Lung (tissue), 4 donors: Measurements from ENCODE around the gene ACE.

- PRO-cap: no peak
- RAMPAGE, long total RNA: no peak
- RRBS: no CpG with 5 or more reads among the region's 7 CpGs
Observed at GRCh38 chr17:62806387-62807158, 1.5 kb downstream of the MARCHF10 start.

GRCh38 chr17:63250955-63251189 is 195.2 kb downstream of the CYB561 start:
- PRO-cap: no peak
- RAMPAGE, long total RNA: no peak
- RRBS: no CpG with 5 or more reads among the region's 2 CpGs

DNA sequence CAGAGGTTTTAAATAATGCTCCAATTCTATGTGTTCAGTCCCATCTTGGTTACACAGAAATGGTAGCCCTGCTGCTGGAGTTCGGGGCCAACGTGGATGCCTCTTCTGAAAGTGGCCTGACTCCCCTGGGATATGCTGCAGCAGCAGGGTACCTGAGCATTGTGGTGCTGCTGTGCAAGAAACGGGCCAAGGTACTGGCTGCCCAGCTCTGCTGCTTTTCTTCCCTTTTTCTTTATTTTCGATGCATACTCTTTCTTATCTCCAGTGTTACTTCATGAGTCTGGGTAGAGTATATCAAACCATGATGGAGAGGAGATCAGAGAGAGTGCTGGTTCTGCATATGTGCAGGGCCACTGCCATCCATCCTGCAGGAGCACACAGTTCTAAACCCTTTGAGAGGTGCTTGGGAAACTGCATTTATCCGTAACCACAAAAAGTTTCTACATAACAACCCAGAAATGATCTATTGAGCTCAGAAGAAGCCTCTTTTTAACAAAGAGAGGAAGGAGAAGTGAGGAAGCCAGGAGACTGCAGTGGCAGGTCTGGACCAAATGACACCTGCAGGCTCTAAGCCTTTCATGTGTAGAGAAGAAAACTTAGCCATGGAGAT is 56.6 kb downstream of the CYB561 start:
- PRO-cap: no peak
- RAMPAGE, long total RNA: no peak
- RRBS: no CpG with 5 or more reads among the region's 5 CpGs

- PRO-cap: no peak
- RAMPAGE, long total RNA: no peak
- RRBS: 77% methylated on average over 9 of the region's 31 CpGs
Observed at GRCh38 chr17:63433602-63434536, 12.2 kb downstream of the CYB561 start.

DNA sequence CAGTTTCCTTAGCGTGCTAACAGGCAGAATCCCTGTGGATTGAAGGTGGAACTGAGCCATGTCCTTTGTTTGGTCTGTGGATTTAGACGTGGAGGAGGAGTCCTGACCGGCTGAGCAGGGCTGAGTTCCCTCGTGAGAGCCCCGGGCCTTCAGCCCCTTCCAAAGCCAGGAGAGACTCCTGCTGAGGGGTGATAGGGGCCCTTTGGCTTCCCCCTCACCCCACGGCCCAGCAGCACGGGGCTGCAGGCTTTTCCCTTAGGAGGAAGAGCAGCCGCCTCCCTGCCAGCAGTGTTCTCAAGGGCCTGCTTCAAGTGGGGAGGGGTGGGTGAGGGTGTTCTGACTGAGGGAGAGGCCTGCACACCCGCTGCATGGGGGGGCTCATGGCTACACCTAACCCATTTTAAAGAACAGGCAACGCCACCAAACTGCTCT is 1.6 kb upstream of the CYB561 start:
- PRO-cap: no peak
- RAMPAGE, long total RNA: no peak
- RRBS: no CpG with 5 or more reads among the region's 10 CpGs

GRCh38 chr17:63476753-63477911 is at the start of gene ACE:
Gene ACE, plus strand, starts transcription at chr17:63477061.
- PRO-cap: bidirectional peak, plus-strand start at chr17:63477061, minus-strand start at chr17:63477000
- RAMPAGE, long total RNA: no peak
- RRBS: 2% methylated on average over 56 of the region's 118 CpGs

- PRO-cap: bidirectional peak, plus-strand start at chr17:63550500, minus-strand start at chr17:63550201
- RAMPAGE, long total RNA: no peak
- RRBS: no CpG with 5 or more reads among the region's 36 CpGs
Observed at GRCh38 chr17:63549633-63550316, 502 bp upstream of the DCAF7 start.

DNA sequence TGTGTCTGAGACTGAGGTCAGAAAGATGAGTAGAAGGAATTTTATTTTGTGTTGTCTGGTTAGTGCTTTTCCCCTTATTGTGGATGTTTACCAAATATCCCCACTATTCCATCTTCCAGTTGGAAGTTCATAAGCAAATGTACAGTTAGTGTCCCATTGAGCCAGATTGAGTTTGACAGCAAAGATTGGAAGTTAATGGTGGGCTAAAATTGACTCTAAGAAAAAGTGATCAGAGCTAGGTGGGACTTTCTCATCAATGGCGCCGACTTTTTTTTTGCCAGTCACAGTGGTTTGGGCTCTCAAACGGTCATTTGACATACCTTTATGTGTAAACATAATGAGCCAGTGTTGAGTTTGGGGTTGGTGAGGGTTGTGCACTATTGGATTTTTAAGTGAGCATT is 23.4 kb upstream of the TACO1 start:
- PRO-cap: no peak
- RAMPAGE, long total RNA: no peak
- RRBS: no CpG with 5 or more reads among the region's 3 CpGs

- PRO-cap: no peak
- RAMPAGE, long total RNA: no peak
- RRBS: no CpG with 5 or more reads among the region's 3 CpGs
Observed at GRCh38 chr17:63610131-63610706, 9.5 kb downstream of the TACO1 start.

DNA sequence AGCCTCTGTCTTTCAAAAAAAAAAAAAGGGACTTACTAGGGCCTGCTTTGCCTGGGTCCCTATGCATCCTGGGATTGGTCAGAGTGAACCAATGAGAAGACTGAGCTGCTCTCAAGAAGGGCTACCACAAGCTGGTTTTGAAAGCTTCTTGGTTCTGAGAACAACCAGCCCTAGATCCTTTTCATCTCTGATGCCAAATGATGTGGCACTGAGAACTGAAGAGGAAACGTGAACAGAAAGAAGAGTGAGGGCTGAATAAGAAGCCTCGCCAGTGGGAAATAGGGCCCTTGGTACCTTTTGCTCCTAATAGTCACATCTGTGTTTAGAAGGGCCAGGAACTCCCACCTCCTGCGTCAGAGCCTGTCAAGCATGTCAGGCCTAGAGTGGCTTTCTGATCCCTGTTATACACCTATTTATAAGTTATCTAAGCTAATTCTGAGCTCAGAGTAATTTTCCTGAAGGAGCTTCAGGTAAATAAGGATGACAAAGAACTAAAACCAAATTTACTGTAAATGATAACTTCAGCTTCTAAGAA is 10.7 kb downstream of the TACO1 start:
- PRO-cap: no peak
- RAMPAGE, long total RNA: no peak
- RRBS: no CpG with 5 or more reads among the region's 3 CpGs

DNA sequence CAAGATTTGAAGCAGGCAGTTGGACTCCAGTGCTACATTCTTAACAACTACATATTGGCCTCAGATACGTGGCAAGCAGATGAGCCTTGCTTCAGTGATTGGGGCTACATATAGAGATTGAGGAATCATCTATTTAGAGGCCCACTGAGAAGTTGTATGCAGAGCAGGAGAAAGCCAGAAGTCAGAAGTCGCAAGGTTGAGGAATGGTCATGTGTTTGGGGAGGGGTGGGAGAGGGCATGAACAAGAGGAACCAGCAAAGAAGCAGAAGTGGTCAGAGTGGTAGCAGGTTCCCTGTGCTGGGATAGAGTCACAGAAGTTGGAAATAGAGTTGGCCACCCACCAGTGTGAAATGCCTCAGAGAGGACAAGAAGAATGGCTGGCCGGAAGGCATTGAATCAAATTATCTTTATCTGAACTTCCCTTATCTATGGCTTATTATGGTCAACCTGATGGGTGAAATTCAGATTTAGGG is 19.4 kb downstream of the MAP3K3 start:
- PRO-cap: no peak
- RAMPAGE, long total RNA: no peak
- RRBS: no CpG with 5 or more reads among the region's 3 CpGs

- PRO-cap: no peak
- RAMPAGE, long total RNA: no peak
- RRBS: no CpG with 5 or more reads among the region's 7 CpGs
Observed at GRCh38 chr17:63681156-63681878, 18.6 kb downstream of the LIMD2 start.

DNA sequence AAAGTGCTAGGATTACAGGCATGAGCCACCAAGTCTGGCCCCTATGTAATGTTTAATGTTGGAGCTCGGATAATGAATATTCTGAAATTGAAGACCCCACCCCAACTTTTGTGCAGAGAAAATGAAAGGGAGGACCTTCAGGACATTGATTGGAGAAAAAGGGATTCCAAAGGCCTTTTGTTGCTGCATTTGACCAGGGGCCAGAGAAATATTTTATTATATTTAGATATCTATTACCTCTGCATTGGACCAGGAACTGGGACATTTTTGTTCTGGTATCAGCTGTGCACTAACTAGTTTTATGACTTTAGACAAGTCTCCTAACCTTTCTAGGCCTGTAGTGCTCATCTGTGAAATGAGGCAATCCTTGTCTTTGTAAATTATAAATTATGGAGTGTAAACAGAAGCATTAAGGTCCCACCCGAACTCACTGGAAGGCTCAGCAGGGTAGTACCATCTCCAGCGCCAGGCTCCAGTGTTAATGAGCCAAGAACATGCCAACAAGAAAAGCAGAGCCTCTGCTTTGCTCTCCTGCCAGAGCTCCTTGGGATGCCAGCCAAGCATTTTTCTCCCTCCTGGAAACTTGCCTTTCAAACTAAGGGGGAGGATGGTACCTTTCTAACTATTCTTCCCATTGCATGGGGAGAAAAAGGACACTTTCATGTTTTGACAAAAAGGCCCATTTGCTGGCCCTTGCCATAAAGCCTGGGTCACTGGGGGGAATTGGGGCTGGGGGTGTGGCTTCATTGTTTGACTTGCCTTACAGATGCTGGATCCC is 15.0 kb downstream of the LIMD2 start:
- PRO-cap: no peak
- RAMPAGE, long total RNA: no peak
- RRBS: no CpG with 5 or more reads among the region's 3 CpGs

DNA sequence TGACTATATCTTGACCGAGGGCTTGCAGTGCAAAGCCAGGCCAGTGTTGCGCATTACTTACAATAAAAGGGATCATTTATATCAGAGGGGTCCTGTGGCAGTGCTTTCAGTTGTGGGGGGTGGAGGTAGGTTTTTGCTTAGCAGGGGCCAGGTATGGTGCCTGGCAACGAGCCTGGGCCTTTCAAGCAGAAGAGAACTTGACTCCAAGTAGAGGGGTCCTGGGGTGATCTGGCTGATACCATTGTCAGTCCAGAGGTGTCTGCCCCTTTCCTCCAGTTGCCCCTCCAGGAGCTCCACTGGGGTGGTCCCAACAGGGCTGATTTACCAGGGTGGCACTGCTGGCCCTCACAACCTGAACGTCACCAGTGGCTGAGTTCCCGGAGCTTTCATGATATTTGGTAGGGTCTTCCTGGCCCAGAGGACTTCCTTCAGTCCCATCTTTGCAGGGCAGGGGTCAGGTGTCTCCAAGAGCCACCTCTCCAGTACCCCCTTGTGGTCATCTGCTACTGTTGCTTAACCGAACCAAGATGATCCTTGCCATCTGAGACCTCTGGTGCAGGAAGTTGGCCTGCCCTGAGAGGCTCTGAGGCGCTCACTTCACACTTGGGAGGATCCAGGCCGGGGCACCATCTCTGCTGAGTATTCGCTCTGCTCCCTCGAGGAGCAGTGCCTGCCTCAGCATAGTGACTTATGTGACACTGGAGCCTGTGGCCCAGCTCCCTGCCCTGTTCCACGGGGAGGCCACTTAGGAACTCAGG is 3.5 kb downstream of the LIMD2 start:
- PRO-cap: no peak
- RAMPAGE, long total RNA: no peak
- RRBS: no CpG with 5 or more reads among the region's 11 CpGs

DNA sequence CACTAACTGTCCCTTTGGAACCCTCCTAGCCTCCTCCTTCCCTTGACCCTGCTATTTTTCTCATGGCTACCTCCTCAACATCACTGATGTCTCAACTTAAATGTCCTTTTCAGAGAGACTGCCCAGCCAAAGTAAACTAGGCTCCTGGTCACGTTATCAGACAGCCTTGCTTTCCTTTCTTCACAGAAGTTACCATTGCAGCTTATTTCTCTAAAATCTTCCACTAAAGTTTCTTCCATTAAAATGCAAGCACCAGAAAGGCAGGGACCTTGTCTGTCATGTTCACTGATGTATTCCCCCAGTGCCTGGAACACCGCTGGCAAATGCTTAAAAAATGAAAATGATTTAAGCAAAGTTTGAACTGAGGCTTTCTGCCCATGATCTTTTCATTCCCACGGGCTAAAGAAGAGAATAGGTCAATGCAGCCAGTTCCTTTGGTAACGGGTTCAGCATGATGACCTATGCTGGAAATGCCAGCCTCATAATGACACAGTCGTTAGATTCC is 18.8 kb upstream of the LIMD2 start:
- PRO-cap: no peak
- RAMPAGE, long total RNA: no peak
- RRBS: no CpG with 5 or more reads among the region's 5 CpGs

DNA sequence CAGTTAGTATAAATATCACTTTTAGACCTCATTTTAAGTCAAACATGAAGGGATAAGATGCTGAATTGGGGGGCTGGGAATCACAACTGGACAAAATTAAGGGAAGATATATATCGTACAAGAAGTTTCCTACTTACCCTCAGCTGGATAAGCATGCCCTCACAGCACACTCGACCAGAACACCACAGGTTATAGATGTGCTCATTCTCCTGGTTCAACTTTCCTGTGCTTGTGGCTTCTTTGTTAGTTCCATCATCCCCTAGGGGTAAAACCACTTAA is 12.4 kb downstream of the CCDC47 start:
- PRO-cap: no peak
- RAMPAGE, long total RNA: no peak
- RRBS: no CpG with 5 or more reads among the region's 2 CpGs

GRCh38 chr17:63812880-63813676 is 14.2 kb upstream of the PSMC5 start:
- PRO-cap: no peak
- RAMPAGE, long total RNA: no peak
- RRBS: no CpG with 5 or more reads among the region's 14 CpGs

DNA sequence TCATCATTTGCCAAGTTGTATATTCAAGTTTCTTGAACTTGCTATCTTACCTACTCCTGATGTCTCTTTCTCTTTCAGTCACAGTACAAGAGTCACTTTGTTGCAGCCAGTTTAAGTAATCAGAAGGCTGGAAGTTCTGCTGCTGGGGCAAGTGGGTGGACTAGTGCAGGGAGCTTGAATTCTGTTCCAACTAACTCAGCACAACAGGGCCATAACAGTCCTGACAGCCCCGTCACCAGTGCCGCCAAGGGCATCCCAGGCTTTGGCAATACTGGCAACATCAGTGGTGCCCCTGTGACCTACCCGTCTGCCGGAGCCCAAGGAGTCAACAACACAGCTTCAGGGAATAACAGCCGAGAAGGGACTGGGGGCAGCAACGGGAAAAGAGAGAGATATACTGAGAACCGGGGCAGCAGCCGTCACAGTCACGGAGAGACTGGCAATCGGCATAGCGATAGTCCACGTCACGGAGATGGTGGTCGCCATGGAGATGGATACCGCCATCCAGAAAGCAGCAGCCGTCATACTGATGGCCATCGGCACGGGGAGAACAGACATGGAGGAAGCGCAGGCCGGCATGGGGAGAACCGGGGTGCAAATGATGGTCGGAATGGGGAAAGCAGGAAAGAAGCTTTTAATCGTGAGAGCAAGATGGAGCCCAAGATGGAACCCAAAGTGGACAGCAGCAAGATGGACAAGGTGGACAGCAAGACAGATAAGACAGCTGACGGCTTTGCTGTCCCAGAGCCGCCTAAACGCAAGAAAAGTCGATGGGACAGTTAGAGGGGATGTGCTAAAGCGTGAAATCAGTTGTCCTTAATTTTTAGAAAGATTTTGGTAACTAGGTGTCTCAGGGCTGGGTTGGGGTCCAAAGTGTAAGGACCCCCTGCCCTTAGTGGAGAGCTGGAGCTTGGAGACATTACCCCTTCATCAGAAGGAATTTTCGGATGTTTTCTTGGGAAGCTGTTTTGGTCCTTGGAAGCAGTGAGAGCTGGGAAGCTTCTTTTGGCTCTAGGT is 9.3 kb upstream of the PSMC5 start:
- PRO-cap: no peak
- RAMPAGE, long total RNA: no peak
- RRBS: 88% methylated on average over 3 of the region's 29 CpGs

GRCh38 chr17:63821961-63822220 is 5.3 kb upstream of the PSMC5 start:
- PRO-cap: no peak
- RAMPAGE, long total RNA: no peak
- RRBS: no CpG with 5 or more reads among the region's 5 CpGs

- PRO-cap: no peak
- RAMPAGE, long total RNA: no peak
- RRBS: no CpG with 5 or more reads among the region's 13 CpGs
Observed at GRCh38 chr17:63832406-63833462, 5.3 kb upstream of the FTSJ3 start.